ENCODE measurements around a stretch of chr18.

DNA sequence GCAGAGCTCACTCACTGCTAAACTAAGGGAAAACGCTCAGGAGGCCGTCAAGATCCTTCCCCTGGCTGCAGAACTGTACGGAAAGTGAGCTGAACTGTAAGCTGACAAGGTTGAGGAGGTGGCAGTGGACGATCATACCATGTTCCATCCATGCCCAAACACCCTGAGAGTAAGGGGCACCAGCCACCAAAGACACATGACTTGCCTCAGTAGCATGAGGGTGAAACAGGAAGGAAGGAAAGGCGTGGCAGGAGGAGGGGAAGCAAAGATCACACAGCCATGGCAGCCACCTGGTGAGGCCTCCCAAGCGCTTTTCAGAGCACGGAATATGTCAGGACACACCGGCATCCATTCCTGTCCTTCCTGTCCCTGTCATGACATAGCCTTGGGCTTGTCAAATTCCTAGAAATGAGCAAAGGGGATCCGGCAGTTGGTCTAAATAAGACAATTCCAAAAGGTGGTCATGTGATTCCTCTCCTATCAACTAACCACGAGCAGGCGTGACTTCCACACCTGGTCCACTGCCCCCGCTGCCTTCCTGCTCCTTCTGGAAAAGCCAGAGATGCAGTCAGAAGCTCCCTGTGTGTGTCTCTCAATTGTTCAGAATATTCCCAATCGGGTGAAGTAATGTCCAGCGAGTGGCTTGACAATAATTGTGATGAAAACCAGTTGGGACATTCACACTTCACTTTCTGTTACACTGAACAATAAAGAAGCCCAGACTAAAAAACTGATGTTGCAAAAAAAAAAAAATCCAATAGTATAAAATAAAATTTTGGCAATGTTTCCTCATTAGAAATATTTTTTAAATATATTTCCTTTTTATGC, 118.5 kb downstream of the MYO5B start:
- RRBS = 91% methylated on average over 2 of the region's 14 CpGs

GRCh38 chr18:50135084-50135629, 59.8 kb downstream of the MYO5B start:
- RRBS = no CpG with 5 or more reads among the region's 3 CpGs

DNA sequence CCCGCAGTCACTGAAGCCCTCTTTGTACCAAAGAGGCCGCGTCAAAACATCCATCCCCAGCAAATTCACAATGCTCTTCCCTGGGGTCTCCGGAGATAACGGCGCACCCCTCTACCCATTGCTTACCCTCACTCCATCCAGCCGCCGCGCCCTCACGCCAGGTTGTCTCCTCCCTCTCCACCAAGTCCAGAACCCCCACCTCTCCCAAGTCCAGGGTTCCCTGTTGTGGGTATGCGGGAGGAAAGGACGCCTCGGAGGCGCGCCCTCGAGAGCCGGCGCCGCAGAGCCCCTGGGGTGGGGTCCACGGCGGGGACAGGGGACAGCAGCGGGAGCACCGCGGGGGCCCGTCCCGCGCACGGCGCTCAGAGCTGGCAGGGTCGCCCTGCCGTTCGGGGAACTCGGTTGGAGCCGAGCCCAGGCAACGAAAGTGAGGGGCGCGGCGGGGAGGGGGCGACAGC, 870 bp downstream of the MYO5B start:
- RRBS = no CpG with 5 or more reads among the region's 39 CpGs

DNA sequence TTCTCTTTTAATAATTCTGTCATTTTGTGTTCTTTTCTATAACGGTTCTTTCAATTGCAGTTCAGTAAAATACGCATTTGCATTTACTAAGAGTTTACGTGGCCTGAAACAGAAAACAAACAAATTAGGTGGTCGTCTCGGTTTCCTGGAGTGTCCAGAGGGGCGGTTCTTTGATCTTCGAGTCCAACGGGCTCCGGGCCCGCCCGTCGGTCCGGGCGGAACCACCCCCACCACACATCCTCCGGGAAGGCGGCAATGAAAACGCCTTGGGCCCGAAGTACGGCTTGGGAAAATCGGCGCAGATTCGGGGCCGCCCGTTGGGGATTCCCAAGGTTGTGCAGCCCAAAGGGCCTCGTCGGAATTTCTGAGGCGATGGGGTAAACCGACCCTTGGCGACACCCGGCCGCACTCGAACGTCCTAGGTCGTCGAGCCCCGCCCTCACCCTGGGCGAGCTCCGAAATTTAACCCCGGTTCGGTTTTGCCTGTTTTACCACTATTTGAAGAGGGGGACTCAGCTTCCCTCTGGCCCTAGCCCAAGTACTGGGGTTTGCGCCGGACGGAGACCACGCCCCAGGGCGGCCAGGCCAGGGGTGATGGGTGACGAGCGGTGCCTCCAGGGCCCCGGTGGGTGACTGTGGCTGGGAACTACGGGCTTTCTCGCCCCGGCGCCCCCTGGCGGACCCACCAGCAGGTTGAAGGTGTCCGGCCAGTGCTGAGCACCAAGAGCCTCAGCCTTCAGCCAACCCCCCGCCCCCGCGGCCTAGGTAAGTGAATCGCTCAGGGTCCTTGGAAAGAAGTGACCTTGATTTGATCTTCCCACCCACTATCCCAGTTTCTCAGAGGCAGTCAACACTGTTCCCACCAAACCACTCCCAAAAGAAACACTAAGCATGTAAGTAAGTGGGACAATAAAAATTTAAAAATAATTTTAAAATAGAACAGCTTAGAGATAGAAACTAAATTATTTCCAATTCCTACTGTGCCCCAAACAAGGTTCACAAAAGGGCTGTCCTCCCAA, 2.0 kb upstream of the CFAP53 start:
- RRBS = 15% methylated on average over 24 of the region's 58 CpGs

DNA sequence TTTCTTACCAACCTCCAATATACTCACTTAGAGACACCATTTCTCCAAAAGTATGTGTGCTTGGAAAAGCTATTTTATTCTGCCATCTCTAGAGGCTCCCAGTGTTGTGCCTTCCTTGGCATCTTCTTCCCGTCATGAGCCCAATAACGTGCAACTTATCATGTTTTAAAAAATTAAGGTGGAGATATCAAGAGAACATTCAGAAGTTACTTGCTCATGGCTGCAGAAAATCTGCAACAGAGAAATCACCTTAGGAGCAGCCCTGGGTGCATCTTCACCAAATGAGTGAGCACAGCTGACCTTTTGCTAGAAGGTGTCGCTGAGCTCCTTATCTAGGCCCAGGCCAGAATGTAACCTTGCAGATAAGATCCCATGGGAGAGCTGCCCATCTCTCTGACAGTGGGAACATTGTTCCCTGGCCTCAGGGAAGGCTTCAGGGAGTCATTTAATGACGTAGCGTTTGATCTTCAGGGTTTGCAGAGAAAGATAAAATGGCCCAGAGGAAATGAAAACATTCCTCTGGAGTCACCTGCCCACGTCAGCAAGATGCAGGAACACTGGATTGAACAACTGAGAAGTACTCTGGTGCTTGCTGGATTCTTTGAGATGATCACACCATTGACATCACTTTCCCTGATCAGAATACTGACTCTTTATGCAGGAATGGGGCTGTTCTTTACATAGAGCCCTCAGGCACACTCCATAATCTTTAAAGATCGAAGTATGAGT, 51.5 kb downstream of the MAPK4 start:
- RRBS = no CpG with 5 or more reads among the region's 7 CpGs

DNA sequence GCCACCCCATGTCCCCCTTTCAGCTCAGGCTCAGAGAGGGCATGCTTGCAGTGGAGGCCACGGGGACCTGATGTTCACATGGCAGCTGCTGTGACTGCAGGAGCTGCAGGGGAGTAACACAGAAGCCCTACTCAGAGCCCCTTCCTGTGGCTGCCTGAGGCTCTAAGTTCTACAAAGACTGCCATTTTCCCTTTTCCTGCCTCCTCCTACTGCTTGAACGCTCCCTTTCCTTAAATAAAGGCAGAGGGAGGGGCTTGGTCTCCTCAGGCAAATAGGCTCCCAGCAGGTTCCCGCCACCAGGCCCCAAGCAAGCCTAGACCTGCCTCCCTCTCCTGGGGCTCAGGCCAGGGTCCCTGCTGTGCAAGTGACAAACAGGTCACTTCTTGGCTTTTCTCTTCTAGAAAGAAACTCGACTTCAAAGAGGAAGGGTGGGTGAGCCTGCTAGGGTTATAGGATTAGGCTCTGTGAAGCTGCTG, 71.6 kb downstream of the MRO start:
- RRBS = no CpG with 5 or more reads among the region's 4 CpGs

- RRBS = no CpG with 5 or more reads among the region's 13 CpGs
Observed at GRCh38 chr18:50775204-50775726, 44.6 kb downstream of the MRO start.

DNA sequence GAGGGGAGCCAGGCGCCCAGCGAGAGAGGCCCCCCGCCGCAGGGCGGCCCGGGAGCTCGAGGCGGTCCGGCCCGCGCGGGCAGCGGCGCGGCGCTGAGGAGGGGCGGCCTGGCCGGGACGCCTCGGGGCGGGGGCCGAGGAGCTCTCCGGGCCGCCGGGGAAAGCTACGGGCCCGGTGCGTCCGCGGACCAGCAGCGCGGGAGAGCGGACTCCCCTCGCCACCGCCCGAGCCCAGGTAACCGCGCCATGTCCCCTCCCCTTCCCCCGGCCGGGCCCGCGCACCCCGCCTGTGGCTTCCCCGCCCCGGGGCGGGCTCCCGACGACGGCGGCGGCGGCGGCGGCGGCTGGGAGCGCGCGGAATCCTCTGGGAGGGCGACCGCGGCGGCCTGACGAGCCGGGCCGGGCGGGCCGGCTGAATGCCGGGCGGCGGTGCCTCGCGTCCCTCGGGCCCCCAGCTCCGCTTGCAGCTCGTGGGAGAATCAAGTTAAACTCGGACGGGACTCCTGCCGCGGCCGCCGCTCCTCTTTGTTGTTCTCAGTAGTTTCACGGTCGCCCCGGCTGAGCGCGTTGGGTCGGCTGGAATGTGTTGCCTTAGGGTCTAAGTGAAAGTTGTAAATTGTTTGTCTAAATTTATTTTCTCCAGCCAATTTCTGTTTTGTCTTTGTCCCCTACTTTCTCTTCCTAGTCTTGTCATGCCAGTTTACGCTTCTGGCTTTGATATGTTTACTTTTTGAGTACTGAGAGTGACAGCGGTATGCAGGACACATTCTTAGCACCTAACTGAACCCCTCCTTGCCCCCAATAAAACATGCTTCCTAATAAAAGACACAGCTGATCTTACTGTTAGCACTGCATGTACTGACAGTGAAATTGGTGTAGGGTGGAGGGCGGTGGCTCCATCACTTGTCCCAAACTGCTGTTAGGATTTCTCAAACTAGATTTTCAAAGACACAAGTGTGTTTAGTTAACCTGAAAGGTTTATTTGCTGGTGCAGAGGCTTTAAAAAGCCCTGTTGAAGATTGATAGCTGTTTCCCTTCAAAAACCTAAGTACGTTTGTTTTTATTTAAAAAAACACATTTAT, 717 bp downstream of the SMAD4 start:
- RRBS = 1% methylated on average over 41 of the region's 91 CpGs

- RRBS = no CpG with 5 or more reads among the region's 22 CpGs
Observed at GRCh38 chr18:51153574-51154658, 43.6 kb downstream of the MEX3C start.

DNA sequence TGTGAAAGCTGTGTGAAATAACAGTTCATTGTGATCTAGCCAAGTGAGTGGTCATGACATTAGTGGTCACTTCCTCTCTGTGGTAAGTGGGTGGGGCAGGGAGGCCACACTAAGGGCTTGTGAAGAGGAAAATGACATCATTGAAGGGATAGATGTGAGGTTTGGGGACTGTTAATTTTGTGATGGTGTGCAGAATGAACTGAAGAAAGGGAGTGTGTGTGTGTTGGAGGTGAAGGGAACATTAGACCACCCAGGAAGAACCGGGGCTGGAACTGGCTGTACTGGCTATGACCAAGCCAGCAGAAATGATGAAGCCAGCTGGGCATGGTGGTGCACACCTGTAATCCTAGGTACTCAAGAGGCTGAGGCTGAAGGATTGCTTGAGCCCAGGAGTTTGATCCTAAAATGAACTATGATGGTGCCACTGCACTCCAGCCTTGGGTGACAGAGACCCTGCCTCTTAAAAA, 14.3 kb upstream of the MEX3C start:
- RRBS = no CpG with 5 or more reads among the region's 1 CpG

GRCh38 chr18:51345892-51346450, 148.5 kb upstream of the MEX3C start:
- RRBS = no CpG with 5 or more reads among the region's 5 CpGs

- RRBS = no CpG with 5 or more reads among the region's 5 CpGs
Observed at GRCh38 chr18:54188760-54189220, 35.7 kb downstream of the MBD2 start.

GRCh38 chr18:54269669-54270655, 645 bp downstream of the POLI start:
- RRBS = 2% methylated on average over 7 of the region's 42 CpGs

DNA sequence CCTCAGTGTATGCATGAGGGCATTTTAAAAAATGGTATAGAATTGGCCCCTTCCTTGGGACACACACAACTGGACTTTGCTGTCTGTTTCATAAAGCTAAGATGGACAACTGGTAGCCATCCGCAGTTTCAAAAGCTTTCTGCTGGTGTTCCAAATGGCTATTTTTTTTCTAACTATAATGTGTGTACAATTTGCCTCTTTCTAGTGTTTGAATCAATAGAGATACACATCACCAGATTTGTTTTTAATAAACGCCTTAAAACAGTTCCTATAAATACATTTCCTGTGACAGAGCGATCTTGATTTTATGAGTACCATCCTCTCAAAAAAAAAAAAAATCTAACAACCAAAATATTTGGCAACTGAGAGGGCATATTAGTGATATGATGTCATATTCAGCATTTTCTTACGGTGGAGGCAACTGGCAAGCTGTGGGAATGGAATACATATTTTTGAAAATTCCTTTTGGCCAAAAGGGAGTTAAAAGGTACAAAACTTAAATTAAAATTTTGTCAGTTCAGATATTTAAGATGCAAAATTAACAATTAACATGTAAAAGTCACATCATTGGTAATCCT, 268.5 kb downstream of the TCF4 start:
- RRBS = no CpG with 5 or more reads among the region's 4 CpGs

DNA sequence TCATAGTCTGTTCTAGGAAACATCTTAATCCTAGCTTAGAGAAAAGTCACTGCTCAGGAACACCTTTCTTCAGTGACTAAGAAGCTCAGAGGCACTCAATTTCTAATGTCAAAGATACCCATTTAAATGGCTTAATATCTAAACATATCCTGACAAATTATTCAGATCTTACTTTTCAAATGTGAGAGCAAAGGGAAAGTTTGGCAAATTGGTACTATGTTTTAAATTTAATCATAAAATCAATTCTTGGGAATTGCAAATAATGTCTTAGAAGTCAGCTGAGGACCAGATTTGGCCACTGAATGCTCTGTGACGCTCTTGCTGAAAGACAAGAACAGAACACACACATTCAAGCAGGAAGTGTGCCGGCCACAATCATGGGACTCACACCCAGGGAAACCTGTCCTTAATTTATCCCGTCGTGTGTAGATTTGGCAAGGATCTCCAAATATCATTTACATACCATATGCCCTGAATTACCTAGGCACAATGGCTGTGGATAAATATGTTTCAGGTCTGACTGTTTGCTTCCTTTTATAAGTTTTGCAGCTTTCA, 253.2 kb downstream of the TCF4 start:
- RRBS = no CpG with 5 or more reads among the region's 4 CpGs

DNA sequence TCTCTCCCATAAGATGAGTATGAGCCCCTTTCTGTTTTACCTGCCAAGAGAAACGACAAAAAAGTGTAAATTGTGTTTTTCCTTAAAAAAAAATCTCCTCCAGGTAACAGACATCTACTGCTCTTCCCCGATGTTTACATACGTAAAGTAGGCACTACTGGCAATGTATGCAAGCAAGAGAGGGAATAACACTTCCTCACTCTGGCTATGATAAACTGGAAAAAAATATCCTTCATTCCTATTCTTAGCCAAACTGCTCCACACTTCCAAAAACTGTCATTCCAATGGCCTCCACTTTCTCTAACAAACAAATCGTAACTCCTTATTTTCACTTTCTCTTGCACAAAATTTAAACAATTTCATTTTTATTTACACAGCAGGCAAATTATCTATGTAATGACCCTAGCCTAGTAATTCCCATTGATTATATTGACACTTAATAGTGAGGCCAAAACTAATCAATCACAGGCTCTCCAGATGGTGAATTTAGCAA, 184.5 kb downstream of the TCF4 start:
- RRBS = no CpG with 5 or more reads among the region's 4 CpGs

DNA sequence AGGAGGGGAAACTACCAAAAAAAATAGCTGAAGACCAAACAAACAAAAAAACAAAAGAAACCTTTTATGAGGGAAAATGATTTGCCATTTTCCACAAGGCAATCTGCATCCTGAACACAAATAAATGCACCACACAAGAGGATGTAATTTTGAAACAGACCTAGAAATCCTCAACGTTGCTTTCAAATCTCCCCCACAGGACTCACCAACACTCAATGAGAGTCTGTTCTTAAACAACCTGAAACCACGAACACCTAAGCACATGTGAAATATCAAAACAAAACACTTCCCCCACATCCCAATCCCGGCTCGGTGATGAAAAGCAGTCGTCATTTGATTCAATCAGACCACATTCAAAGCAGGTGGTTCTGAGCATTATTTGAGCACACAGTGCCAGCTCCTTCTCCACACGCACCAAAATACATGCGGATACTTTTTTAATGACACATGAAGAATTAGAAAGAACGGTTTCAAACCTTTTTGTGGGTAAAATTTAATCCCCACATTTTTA, 98.4 kb downstream of the TCF4 start:
- RRBS = no CpG with 5 or more reads among the region's 8 CpGs

- RRBS = no CpG with 5 or more reads among the region's 3 CpGs
Observed at GRCh38 chr18:55547000-55547343, 41.0 kb downstream of the TCF4 start.

DNA sequence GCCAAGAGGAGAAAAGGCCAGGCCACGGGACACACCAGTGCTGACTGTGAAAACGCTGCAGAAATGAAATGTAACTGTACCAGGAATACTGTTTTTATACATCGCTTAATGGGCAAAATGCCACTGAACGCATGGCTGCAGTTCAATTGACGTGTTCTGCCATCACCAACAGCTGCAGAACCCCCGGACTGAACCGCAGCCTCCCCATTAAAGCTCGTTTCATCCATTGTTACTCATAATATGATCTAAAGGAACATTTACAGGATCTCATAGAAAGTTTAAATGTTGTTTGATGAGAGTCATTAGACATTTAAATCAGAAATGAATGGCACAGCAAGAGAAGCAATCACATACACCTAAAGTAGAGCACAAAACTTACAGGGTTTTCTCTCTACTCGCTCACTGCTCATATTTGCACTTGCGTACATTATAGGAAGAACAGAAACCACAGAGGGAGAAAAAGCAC, 35.4 kb downstream of the TCF4 start:
- RRBS = no CpG with 5 or more reads among the region's 10 CpGs

- RRBS = no CpG with 5 or more reads among the region's 10 CpGs
Observed at GRCh38 chr18:55585651-55586306, 2.2 kb downstream of the TCF4 start.

Measured in renal cortical epithelial cell (primary cell).